ENCODE measurements around the genes HS3ST6, RPL3L, NOXO1, CASKIN1 and BRICD5.

DNA sequence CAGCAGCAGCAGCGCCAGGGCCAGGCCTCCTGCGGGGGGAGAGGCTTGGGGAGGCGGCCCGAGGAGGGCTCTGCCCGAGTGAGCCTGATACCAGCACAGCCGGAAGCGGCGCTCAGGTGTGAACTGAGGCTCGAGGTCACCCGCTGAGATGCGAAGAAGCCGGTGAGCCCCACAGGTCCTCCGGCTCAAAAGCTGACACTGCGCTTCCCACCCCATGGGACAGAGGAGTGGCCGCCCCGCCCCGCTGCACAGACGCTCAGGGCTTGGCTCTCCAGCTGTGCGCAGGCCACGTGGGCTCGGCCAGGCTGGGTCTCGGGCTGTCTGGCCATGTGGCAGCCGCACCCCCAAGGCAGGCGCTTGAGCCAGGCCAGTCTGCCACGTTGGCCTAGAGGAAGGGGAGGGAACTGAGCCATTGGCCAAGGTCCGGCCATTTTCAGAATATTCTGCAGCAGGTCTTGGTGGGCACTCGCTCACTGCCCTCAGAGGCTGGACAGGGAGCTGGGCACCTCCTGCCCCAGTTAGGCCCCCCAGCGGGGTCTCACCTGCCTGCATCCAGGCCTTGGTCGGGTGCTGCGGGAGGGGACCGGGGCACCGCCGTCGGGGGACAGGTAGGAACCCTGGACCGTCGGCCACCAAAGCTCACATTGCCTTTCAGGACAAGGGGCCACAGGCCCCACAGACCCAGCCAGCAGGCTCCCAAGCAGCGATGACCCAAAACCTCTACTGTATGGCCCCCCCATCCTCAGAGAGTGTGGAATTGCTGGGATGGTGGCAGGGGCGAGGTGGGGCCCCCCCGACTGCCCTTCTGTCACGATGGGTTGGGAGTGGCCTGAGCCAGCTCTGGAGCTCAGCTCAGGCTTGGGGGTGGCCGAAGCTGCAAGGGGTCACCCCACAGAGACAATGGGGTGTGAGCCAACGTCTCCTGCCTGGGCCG is 865 bp downstream of the IGFALS start:
- PRO-cap: no peak

DNA sequence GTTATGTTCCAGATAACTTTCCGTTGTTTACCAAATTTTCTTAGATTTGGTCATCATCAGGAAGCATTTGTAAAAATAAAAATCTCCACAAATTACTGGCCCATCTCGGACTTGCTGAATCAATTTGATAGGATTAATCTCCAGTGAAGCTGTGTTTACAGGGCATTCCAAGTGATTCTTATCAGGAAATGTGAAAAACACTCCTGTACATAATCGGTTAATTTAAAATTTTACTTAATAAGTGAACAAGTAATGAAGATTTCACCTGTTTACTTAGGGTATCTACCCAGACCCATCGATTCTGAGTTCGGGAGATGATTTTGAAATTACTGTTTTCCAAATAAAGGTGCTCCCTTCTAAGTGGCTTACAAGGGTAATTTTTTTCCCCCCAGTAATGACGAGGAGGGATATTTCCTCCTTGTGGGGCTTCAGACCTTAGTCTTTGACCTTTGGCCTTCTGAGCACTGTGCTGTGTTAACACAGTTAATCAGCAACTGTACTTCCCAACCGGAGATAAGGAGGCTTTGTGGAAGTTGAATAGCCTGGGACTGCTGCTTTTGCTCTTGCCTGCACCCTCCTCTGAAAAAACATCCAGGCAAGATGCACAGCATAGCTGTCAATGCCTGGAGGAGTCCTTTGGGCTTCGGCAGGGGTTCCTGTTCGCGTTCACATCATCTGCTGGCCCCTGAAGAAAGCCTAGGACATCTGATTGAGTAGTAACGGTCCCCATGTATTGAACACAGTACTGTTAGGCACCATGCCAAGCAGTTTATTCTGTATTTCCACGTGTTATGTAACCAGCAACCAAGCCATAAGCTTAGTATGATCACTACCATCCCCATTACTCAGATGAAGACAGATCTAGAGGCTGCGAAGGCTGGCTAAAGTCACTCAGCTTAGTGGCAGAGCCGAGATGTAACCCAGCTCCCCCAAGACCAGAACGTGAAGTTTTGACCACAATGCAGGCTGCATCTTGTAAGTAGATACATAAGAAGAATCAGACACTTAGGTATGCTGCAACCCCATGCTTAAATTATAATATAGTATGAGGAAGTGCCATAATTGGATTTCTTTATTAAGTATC is 1.9 kb downstream of the FAHD1 start:
- PRO-cap: no peak

DNA sequence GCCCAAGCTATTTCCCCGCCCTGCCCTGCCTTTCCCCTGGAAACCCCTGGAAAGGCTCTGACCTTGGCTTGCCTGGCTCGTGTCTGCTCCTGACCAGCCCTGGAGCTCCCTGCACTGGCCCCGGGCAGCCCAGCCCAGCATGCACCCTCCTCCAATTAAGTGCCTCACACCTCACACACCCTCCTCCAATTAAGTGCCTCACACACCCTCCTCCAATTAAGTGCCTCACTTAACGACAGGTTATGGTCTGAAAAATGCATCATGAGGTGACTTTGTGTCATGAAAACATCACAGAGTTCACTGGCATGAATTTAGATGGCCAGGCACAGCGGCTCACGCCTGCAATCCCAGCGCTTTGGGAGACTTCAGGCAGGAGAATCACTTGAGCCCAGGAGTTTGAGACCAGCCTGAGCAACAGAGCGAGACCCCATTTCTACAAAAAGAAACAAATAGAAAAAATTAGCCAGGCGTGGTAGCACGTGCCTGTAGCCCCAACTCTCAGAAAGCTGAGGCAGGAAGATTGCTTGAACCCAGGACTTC is 13.6 kb downstream of the HS3ST6 start:
- PRO-cap: no peak

DNA sequence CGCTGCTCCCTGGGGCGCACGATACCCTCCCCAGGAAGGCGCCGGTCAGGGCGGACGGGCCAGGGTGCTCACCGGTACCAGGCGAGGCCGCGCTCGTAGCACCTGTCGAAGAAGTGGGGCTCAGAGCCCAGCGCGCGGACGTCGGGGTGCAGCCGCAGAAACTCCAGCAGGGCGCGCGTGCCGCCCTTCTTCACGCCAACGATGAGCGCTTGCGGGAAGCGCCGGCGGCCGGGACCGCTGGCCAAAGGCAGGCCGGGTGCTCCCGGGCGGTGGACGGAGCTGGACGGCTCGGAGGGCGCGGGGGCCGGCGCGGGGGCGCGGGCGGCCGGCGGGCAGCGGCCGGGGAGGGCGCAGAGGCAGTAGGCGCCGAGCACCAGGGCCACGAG is 383 bp downstream of the HS3ST6 start:
- PRO-cap: no peak

DNA sequence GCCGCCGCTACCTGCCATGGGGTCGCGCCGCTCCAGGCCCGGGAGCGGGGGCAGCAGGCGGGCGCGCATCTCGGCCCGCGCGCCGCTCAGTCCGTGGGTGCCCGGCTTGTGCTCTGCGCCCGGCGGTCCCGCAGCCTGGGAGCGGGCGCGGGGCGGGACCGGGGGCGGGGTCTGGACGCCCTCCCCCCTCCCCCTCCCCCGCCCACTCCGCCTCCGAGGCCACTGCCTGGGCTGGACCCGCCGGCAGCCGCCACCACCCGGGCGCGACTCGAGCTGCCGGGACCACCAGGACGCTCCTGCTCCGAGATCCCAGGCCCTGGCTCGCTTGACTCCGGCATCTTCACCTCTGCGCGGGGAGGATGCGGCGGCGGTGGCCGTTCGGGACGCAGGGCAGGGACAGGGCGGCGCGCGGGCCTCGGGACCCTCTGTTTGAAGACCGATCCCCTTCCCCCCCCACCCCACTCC is at the start of gene HS3ST6:
TSS of gene HS3ST6 (minus strand) at position 110 of the 465 bp plus-strand sequence.
- PRO-cap: no peak

- PRO-cap: no peak
Measured at GRCh38 chr16:1941472-1942499, 1.2 kb downstream of the MSRB1 start.

GRCh38 chr16:1950412-1950885 is 4.0 kb downstream of the RPL3L start:
- PRO-cap: no peak

GRCh38 chr16:1954492-1954869 is at the start of gene RPL3L:
Gene RPL3L (minus strand): TSS chr16:1954689.
- PRO-cap: no peak

GRCh38 chr16:1981087-1981796 is at the start of gene NOXO1:
Gene NOXO1 (minus strand): TSS chr16:1981469.
- PRO-cap: no peak

DNA sequence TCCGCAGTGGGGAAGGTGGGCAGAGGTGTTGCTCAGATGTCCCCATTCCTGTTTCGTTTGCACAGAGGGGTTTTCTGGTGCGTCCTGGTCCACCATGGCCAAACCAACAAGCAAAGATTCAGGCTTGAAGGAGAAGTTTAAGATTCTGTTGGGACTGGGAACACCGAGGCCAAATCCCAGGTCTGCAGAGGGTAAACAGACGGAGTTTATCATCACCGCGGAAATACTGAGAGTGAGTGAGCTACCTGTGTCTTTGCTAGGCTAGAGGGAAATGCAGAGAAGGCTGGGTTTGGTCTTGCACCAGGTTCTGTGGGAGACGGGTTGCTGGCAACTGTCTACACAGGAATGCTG is 712 bp downstream of the TSC2 start:
- PRO-cap: no peak

GRCh38 chr16:2087904-2088867 is 40.4 kb downstream of the TSC2 start:
- PRO-cap: no peak

GRCh38 chr16:2099489-2099820 is 36.2 kb downstream of the PKD1 start:
- PRO-cap: no peak

DNA sequence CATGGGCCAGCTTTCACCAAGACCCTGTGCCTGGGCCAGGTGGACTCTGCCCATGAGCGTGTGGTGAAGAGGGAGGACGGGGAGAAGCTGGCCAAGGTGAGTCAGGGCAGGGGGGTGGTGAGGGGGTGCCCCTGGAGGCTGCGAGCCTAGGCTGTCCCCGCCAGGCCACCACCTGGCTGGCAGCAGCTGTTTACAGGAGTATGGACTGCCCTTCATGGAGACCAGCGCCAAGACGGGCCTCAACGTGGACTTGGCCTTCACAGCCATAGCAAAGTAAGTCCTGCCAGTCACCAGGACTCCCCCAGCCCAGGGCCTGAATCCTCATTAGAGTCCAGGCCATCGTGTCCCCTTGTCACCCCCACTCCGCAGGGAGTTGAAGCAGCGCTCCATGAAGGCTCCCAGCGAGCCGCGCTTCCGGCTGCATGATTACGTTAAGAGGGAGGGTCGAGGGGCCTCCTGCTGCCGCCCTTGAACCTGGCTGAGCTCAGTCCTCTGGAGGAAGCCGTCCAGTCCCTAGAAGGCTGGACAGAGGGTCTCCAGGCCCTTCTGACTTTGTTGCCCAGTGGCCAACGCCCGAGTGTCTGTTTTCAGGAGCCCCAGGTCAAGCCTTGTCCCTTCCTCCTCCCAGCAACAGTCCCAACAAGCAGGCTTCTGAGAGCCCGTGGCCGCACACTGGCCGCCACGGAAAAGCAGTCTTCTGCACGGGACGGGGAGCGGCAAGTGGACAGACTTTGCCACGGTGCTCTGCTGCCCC is 2.5 kb upstream of the TRAF7 start:
- PRO-cap: bidirectional peak, plus-strand start at position 42 of the sequence, minus-strand start outside the sequence; bidirectional peak, plus-strand start at position 507 of the sequence, minus-strand start at position 375 of the sequence; bidirectional peak, plus-strand start outside the sequence, minus-strand start at position 722 of the sequence

DNA sequence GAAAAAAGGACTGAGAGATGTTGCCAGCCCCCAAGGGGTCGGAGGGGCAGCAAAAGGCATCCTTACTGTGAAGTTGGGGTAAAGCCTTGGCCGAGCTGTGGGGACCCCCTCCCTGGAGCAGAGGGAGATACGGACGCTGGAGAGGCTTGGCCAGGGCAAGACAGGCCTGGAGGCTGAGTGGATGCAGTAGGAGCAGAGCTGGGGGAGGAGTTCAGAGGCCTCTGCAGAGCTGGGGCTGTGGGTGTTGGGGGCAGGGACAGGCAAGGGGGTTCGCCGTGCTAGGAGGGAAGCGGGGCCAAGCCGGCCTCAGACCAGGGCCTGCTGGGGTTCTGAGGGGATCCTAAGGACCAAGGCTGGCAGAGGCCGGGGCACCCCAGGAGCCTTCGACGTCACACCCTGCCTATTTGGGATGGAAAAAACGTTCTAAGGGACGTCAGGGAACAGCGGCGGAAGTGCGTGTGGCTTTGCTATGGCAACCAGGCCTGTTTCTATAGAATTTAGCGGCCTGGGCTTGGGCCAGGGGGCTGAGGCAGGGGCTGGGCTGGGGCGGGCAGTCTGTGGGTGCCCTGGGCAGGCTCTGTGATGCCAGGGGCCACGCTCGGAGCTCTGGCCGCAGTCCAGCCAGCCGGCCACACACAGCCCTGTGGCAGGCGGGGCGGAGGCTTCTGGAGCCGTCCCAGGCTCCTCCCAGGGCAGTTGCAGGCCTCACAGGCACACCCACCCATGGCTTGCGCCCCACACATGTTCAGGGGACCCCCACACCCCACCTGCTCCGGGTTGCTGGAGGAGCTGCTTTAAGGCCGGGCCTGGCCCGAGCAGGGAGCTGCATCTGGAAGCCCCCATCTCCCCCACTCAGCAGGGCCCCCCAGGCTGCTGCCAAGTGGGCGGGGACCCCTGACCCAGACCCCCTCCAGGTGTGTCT is 3.7 kb downstream of the TRAF7 start:
- PRO-cap: no peak

- PRO-cap: no peak
Measured at GRCh38 chr16:2179755-2180243, 16.6 kb downstream of the CASKIN1 start.

DNA sequence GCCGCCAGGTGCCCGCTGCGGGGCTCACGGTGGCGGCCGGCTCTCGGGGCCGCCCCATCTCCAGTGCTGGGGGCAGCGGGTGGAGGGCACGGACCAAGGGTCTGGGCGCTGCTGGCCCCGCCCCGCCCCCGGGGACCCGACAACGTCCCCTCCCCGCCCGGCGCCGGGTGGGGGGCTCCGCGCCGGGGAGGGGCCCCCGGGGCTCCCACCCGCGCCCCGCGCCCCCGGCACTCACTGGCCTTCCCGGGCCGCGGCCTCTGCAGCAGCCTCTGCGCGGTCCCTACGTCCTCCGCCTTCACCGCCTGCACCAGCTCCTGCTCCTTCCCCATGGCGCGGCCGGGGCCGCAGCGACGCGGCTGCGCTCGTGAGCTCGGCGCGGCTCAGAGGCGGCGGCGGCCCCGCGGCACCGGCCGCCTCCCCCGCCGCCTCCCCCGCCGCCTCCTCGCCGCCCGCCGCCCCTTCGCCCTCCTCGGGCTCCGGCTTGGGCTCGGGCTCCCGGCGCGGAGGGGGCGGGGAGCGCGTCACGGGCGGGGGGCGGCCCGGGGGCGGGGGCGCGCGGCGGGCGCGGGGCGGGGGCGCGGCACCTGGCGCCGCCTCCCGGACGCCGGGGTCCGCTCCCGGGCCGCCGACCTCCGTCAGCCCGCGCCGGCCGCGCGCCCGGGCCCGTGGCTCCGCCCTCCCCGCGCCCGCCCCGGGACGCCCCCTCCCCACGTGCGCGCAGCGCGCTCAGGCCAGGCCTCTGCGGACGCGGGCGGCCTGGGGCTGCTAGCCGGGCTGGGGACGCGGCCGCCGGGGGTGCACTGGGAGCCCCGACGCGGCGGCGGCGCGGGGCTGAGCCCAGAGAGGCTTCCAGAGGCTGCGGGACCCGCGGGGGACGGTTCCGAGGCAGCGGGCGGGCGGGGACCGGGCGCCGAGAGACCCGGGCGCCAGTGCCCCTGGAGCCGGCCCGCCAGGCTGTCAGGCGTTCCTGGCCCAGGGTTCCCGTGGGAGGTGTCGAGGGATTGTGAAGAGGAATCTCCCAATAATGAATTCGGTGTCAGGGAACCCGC is at the start of gene CASKIN1:
TSS of gene CASKIN1 (minus strand) at position 502 of the 1,049 bp plus-strand sequence.
- PRO-cap: unidirectional peak, plus-strand start at position 723 of the sequence

DNA sequence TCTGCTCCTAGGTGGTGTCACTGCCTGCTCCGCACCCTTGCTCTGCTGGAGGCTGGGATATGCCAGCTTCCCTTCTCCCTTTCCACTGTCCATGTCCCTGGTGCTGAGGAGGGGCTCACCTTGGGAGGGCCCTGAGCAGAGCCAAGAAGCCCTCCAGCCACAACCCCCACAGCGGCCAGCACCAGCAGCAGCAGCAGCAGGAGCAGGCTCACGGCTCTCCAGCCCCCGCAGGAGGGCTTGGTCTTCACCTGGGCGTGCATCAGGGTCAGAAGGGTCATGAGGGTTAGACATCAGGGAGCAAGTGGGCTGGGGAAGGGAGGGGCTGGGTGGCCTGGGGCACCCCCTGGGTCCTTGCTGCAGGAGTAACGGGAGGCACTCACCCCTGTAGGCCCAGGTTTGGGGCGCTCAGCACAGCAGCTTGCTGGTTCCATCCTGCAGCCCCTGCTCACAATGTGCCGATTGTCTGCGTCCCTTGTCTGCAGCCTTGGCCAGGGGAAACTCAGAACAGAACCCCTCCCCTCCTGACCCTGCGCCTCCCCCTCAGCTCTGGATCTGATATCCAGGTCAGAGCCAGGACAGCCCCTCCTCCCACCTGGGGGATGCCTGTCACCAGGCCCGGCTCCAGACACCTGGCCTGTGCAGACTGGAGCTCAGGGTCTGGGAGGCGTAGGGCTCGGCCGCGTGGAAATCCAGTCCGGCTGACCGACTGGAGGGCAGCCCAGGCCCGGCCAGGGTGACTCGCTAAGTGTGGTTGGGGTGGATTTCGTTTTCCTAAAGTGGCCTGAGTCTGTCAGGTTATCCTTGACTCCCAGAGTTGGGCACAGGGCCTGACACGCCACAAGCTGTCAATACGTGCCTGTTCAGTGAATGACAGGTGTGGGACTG is at the start of gene BRICD5:
TSS of gene BRICD5 (minus strand) at position 461 of the 885 bp plus-strand sequence.
- PRO-cap: no peak

- PRO-cap: unidirectional peak, minus-strand start at chr16:2223840; unidirectional peak, minus-strand start at chr16:2223895; bidirectional peak, plus-strand start at chr16:2224220, minus-strand start at chr16:2224073
Measured at GRCh38 chr16:2223750-2224471, 520 bp downstream of the E4F1 start.

DNA sequence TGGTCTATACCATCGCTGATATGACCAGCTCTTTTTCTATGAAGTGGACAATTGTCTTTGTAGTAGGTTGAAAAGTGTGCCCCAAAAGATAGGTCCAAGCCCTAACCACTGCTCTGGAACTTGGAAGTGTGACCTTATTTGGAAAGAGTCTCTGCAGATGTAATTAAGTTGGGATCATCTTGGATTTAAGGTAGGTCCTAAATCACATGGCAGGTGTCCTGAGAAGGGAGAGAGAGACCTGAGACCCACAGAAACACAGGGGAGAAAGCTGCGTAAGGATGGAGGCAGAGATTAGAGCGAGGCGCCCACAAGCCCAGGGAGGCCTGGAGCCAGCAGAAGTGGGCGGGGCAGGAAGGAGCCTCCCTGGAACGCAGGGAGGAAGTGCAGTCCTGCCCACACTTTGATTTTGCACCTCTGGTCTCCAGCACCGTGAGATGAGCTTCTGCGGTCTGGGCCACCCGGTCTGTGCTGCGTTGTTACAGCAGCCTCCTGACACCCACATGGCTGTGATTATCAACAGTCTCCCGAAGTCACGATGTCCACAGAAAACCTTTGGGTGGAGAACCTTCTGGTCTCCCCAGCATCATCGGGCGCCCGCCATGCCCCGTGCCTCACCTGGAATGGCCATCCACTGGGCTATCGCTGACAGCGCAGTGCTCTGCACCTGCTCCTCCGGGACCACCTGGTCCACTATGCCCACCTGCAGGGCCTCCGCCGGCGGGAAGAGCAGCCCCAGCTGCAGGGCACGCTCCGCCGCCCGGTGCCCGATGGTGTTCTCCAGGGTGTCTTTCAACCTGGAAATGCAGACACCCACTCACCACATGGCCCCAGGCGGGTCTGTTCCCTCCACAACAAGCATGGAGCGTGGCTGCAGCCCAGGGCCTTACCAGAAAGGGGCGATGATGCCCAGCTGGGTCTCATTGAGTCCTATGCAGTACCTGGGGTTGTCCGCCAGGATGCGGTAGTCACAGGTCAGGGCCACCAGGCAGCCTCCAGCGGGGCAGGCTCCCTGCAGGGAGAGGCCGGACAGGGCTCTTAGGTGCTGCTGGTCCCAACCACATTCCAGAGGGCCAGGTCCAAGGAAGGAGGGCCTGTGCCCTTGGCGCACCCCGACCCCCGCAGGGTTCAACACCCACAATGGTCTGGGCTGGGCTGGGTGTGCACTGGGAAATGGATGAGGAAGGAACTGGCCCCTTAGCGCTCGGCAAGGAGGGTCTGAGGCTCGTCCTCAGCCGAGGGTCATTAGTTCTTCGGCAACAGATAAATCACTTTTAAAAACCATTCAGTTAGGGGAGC is 6.6 kb downstream of the DNASE1L2 start:
- PRO-cap: no peak

DNA sequence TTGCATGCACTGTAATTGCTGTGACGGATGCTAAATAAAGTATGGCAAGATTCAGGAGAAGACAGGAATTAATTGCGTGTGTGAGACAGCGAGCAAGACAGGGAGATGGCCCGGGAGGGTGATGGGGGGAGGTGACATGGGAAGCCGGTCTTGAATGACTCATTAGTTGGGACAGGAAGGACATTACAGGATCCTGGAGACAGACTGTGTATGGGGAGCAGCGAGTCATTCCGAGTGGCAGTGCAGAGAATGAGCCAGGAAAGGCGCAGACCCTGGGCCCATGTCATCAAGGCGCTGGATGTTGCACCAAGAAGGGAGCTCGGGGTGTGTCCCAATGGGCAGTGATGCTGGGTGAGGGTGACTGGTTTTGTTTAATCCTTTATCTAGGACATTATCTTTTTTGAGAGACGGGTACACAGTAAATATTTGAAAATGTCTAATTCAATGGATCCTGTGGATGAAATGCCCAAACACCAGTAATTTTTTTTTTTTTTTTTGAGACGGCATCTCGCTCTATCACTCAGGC is 6.4 kb downstream of the ABCA3 start:
- PRO-cap: no peak

Data from endodermal cell (in vitro differentiated cells).